BJ (cell line): Measurements from ENCODE around the gene MYOCOS.

DNA sequence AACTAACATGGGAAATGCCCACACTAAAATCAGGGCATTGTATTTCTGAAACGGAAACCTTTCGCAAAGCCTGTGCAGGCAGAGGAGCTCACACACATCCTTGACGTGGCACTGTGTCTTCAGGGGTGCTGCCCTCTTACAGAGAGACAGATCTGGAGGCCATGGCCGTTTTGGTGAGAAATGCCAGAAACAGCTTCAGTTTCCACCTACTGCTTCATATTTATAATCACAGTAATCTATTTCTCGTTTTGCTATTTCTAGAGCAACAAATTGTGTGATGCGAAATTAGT, 26.8 kb downstream of the ATP1B1 start:
- CAGE, long polyA plus RNA: no peak
- RRBS: no CpG with 5 or more reads among the region's 6 CpGs

DNA sequence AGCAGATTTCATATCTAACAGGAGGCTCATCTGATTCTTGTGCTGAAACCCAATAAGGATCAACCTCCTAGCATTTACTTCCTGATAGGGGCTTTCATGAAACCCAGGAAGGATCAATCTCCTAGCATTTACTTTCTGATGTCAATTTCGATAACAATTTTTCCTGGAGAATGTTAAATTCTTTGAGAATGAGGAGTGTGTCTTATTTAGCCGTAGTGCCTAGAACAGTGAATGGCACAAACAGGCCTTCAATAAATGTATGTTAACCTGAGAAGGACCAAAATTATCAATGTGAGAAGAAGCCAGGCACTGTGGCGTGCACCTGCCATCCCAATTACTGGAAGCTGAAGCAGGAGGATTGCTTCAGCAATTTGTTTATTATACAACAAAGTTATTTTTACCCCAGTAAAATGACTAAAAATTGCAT, 38.0 kb downstream of the ATP1B1 start:
- CAGE, long polyA plus RNA: no peak
- RRBS: no CpG with 5 or more reads among the region's 3 CpGs

GRCh38 chr1:169144873-169145677, 38.6 kb downstream of the ATP1B1 start:
- CAGE, long polyA plus RNA: no peak
- RRBS: no CpG with 5 or more reads among the region's 7 CpGs

GRCh38 chr1:169148349-169148923, 41.9 kb downstream of the ATP1B1 start:
- CAGE, long polyA plus RNA: no peak

GRCh38 chr1:169309170-169309878, 58.3 kb downstream of the NME7 start:
- CAGE, long polyA plus RNA: no peak
- RRBS: no CpG with 5 or more reads among the region's 6 CpGs

GRCh38 chr1:169426972-169427328, 324 bp downstream of the CCDC181 start:
- CAGE, long polyA plus RNA: no peak
- RRBS: no CpG with 5 or more reads among the region's 11 CpGs

DNA sequence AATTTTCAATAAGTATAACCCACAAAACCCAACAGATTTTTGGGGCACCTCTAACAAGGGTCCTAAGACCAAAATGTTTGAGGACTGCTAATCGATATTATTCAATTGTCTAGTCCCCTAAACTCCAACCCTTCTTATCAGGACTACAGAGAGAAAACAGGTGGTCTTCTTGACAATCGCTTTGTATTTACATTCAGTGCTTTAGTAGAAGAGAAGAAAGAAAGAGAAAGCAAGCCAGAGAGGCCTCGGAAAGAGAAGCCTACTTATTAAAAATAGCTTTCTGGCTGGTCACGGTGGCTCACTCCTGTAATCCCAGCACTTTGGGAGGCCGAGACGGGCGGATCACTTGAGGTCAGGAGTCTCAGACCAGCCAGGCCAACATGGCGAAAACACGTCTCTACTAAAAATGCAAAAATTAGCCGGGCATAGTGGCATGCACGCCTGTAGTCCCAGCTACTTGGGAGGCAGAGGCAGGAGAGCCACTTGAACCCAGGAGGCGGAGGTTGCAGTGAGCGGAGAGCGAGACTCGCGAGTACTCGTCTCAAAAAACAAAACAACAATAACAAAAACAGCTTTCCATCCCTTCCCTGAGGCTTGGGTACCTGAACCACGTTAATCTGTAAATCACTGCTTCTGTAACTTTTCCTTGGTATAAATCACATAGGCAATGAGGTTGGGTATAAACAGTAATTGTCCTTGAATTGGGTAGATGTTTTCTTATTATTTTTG, 1.8 kb upstream of the SLC19A2 start:
- CAGE, long polyA plus RNA: no peak
- RRBS: no CpG with 5 or more reads among the region's 18 CpGs

GRCh38 chr1:169795776-169796173, 935 bp downstream of the C1orf112 start:
- CAGE, long polyA plus RNA: no peak
- RRBS: no CpG with 5 or more reads among the region's 5 CpGs

DNA sequence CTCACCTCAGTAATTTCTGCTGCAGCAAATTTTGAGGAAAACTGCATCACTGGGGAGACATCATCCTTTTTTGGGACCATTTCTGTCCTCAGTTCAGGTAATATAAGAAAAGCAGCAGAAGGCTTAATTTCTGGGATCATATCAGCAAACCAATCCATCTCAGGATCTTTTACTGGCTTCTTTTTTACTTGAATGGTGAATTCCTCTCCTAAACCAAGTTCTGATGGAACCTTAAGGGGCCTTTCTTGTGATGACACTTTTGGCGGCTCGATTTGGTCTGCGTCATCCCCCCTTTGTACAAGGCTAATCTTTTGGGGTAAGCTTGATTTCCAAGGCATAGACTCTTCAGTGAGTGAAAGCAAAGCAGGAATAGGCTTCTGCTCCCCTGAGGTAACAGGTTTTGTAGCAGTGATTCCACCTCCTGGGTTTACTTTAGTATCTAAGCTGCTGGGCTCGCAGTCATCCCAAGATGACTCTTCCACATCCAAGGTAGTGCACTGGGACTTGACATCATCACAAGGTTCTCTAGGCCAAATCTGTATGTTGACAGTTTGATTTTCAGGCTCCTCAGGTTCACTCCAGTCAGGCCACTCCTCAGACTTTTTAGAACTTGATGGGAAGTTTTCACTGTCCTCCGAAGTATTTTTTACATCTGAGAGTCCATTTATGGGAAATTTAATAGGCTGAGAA, 39.3 kb downstream of the SCYL3 start:
- CAGE, long polyA plus RNA: no peak
- RRBS: no CpG with 5 or more reads among the region's 5 CpGs

GRCh38 chr1:170200987-170201450, 55.3 kb downstream of the NTMT2 start:
- CAGE, long polyA plus RNA: no peak
- RRBS: no CpG with 5 or more reads among the region's 1 CpG

- CAGE, long polyA plus RNA: no peak
- RRBS: no CpG with 5 or more reads among the region's 3 CpGs
Observed at GRCh38 chr1:170234424-170234986, 88.7 kb downstream of the NTMT2 start.

DNA sequence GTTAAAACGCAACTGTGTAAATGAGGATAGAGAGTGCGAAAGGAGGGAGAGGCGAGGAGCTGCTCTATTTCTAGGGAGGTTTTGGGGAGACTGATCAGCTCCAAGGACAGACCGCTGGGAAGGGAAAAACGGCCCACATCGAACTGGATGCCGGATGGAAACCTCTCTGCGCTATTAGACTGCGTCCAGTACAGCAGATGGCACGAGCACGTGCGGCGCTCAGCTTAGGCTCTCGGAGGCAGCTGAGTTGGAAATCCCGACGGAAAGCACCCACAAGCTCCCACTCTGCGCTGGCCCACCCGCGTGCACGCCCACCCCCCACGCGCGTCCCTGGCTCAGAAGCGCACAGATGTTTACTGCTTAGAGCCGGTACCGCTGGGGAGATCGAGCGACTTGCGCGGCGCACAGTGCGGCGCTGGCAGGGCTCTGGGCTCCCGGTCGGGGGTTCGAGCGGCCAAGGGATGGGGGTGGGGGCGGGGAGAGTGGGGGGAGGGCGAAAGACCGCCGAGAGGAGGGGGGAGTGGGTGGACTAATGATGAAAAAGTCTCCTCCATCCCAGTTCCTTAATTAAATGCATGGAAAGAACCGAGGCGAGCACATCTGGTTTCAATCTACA, 2.6 kb upstream of the PRRX1 start:
- CAGE, long polyA plus RNA: no peak
- RRBS: 10% methylated on average over 10 of the region's 43 CpGs

DNA sequence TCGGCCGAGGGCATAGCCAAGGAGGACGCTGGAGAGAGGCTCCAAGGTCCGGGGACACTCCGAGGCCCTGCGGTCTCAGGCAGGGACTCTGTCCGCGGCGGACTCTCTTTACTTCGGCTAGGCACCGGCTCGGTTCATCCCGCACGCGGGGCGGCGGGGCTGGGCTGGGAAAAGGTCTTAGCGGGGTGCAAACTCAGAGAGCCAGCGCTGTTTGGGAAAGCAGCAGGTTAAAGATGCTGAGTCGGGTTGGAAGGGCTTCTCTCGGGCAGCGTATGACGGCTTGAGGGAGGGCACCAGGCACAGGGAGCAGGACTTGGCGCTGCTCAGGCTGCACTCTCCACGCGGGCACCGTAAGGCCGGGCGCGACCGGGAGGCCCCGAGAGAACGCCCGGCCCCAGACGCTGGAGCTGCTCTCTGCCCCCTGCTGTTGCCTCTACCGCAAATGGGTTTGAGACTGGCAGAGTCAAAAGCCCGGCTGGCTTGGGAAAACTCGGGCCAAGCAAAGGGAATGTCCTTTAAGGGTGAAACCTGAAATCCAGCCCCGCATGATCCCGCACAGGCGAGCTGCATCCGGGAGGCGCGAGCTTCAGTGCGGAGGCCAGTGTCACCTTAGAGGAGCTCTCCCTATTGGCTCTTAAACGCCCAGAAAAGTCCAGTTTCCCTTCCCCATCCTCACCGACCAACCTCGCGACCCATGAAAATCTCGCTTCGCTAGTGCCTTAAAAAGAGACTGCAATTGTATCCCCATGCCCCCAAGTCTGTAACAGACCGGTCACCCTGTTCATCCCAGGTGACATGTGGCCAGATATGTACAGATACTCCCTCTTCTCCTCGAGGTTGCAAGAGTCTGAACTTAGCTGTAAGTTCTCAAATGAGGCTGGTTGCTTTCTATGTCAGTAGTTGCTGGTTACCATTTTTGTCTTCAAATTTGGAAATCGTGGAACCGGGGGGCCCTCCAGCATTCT, 988 bp downstream of the PRRX1 start:
- CAGE, long polyA plus RNA: no peak
- RRBS: 2% methylated on average over 17 of the region's 55 CpGs

DNA sequence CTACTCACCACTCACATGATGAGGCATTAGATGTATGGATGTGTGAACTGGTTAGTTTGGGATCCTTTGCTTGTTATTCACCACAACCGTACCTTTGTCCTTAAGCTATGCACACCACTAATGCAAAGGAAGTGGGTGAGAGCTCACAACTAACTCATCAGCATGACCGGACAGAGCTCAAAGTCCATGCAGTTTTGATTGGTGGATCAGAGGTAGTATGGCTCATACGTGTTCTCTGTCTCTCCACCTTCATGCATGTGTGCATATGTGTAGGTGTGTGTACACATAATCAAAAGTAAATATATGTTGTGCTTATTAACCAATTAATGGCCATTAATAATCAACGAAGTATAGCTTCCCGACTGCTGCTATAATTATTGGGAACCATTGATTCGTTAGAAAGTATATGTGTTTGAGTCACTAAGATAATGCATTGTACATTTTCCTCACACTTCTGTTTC, 43.4 kb upstream of the MROH9 start:
- CAGE, long polyA plus RNA: no peak
- RRBS: no CpG with 5 or more reads among the region's 6 CpGs

DNA sequence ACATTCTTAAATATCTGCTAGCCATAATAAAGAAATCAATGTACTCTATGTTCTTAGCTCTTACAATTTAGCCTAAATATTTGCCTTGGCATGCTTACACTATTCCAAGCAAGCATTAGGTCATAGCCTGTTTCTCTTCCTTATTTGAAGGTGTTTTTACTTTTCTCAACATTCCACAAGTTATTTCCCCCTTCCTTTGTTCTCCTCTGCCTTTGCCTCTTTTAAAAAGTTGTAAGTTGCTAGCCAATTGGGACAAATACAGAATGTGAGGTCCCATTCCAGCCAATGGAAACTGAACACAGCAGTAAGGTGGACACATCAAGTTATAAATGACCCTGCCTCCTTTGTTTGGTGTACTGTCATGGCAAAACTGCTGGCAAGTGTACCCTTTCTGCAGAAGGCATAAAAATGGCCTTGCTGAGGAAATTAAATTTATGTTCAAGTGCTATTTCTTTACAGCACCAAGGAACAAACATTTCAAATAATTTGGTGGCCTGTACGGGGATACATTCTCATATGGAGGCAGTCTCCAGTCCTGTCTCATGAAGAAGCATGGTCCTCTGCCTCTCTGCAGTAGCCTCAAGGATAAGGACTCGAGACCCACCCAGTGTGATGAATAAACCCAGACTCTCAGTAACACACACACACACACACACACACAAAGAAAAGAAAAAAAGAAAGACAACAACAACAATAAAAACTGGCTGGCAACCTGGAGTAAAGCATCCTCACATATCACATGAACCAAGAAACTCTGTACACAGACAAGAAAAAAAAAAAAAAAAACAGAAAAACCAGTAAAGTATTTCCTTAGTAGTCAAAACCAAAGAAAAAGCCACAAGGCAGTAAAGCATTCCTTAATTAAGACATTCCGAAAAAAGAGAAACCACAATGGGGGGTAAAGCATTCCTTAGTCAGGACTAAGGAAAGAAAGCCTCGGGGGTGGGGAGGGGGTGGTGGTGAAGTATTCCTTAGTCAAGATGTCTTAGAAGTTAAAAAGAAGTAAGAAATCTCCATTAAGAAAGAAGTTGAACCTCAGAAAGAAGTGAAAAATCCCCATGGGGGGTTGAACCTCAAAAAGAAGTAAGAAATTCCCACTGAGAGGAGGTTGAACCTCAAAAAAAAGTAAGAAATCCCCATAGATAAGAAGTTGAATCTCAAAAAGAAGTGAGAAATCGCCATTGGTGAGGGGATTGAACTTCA, 28.6 kb upstream of the FMO1 start:
- CAGE, long polyA plus RNA: no peak
- RRBS: no CpG with 5 or more reads among the region's 5 CpGs

- CAGE, long polyA plus RNA: no peak
- RRBS: no CpG with 5 or more reads among the region's 8 CpGs
Observed at GRCh38 chr1:171257691-171258311, 9.5 kb downstream of the FMO1 start.

DNA sequence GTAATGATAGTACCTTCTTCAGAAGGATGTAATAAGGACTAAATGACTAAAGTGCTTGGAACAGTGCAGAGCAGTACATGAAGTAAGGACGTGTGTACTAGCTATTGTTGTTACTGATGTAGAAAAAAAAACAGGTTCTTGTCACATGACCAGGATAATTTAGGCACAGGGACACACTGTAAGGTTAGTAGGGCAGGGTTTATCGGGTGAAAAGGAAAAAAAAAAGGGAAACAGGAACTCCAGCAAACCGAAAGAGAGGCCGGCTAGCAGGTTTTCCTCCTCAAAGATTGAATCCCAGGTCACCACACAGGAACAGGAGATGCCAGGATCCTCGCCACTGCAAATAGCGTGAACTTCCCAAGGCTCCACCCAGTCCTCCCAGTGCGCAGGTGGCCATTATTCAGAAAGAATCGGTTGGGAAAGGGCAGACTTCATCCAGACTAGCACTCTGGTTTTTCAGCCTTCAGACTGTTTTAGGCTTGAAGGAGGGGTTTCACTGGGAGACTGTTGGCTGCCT, 63.8 kb upstream of the PRRC2C start:
- CAGE, long polyA plus RNA: no peak
- RRBS: no CpG with 5 or more reads among the region's 8 CpGs

GRCh38 chr1:171511885-171512416, 26.6 kb downstream of the PRRC2C start:
- CAGE, long polyA plus RNA: no peak
- RRBS: no CpG with 5 or more reads among the region's 4 CpGs

- CAGE, long polyA plus RNA: no peak
- RRBS: no CpG with 5 or more reads among the region's 7 CpGs
Observed at GRCh38 chr1:171541767-171542343, 56.5 kb downstream of the PRRC2C start.

- CAGE, long polyA plus RNA: no peak
- RRBS: no CpG with 5 or more reads among the region's 8 CpGs
Observed at GRCh38 chr1:171622076-171622487, at the start of gene MYOCOS. MYOCOS (plus strand) TSS chr1:171622243.